Brain (tissue), 1 donor: ENCODE results near the genes RFTN2 and SPATS2L.

- RRBS = no CpG with 5 or more reads among the region's 7 CpGs
Measured at GRCh38 chr2:197207299-197208109, 103.1 kb downstream of the ANKRD44 start.

DNA sequence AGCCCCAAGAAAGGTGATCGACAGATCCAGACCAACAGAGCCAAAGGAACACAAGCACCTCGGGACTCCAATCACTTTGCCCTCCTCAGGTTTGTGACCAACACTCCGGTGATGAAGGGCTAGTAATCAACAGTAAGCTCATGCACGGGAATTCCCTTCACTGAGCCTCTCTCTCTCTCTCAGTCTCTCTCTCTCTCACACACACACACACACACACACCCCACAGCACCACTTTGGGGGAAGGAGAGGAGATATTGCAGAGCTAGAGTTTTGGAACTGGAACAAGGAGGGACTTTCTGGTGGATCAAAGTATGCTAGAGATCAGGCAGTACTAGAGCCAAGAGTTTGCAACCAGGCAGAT, 98.7 kb downstream of the ANKRD44 start:
- RRBS = no CpG with 5 or more reads among the region's 4 CpGs

GRCh38 chr2:197259519-197259761, 51.1 kb downstream of the ANKRD44 start:
- RRBS = no CpG with 5 or more reads among the region's 3 CpGs

DNA sequence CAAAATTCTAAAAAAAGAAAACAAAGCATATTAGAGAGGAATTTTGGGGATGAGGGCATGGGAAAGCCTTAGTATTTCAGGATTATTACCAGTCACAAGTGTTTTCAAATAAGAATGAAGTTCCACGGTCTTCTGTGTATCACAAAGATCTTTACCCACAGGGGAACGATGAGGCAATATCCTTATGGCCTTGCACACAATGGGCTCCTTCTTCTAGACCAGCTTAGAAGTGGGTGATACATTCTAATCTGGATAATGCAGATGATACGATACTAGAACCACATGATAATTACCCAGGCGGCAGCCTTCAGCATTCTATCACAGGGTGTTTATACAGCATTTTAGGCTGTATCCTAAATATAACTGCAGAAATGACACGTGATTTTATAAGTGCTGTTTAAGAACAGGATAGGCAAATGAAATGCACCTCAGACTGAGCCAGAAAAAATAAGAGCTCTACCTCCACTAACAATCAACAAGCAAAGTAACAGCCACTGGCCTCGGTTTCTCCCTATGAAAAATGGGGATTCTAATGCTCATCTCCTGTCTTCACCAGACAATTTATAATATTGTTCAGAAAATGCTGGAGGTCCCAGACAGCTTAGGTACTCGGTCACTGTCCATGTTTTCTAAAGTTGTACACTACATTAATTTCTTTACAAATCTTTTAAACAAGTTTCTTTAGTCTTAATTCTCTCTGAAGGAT, 16.9 kb downstream of the ANKRD44 start:
- RRBS = no CpG with 5 or more reads among the region's 7 CpGs

GRCh38 chr2:197401596-197402034, 33.2 kb downstream of the SF3B1 start:
- RRBS = no CpG with 5 or more reads among the region's 4 CpGs

- RRBS = no CpG with 5 or more reads among the region's 11 CpGs
Measured at GRCh38 chr2:197675116-197676266, at the start of gene RFTN2. Gene RFTN2 (minus strand): TSS chr2:197675587.

GRCh38 chr2:197785461-197785856, 340 bp upstream of the BOLL start:
- RRBS = 89% methylated on average over 4 of the region's 35 CpGs

DNA sequence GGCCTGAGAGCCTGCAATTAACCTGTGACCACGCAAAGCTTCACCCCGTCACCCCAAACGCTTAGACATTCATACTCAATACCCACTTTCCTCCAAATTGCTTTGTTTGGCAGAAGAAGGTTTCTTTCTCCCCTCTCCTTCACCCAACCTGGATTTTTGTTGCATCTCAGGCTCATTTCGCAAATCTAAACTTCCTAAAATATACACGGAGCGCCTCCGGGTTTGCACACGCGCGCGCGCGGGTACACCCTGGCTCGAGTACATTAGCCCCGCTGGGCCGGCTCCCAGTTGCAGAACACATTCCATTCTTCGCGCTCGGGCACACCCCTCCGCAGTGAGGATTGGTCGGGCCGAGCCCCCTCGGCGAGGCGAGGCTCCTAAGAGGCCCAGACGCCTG, 245 bp upstream of the PLCL1 start:
- RRBS = 1% methylated on average over 10 of the region's 26 CpGs

DNA sequence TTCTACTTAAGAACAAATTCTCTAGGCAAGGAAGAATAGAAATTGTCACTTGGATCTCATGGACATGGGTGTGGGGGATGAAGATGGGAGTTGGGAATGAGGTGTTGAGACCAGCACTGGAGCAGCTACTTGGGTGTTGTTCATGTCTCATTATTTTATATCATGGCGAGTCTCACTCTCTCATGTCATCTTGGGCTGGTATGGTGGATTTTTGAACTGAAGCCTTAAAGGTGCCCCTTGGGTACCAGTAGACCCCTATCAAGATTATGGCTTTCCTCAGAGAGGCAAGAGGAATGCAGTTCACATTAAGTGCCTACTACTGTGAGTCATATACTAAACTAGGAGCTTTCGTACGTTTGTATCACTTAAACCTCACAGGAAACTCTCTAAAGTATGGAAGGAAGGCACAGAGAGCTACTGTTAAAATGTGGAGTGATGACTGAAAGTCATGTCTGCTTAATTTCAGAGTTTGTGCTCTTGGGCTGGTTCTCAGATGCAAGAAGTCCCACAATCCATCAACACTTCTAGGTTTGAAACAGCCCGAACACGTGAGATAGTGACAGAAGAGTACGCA, 4.6 kb downstream of the PLCL1 start:
- RRBS = no CpG with 5 or more reads among the region's 6 CpGs

- RRBS = no CpG with 5 or more reads among the region's 8 CpGs
Measured at GRCh38 chr2:197891731-197892283, 87.4 kb downstream of the PLCL1 start.

DNA sequence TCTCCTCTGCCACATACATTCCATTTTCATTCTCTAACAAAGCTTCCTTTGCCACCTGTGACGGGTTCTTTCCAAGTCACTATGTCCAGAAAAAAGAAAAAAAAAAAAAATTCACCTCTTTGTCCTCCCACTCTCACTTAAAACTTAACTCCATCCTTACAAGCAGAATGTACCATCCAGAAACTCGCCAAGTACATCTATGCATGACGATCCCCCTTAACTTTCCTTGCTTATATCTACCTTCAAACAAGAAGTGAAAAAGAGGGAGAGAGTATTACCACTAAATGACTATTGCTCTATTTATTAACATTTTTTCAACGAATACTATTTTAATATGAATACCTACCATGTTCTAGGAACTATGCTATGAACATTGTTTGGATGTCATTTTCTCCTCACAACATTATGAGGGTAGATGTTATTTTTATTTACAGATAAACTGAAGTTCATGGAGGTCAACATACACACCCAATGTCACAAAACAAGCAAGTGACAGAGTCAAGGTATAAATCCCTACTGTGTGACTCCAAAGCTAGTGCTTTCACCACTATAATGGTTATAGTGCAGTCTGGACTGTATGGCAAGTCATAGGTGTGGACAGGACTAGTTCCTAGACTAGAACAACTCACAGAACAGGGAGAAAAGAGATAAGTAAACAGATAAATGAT, 46.5 kb downstream of the SATB2 start:
- RRBS = no CpG with 5 or more reads among the region's 4 CpGs

- RRBS = 25% methylated on average over 12 of the region's 40 CpGs
Measured at GRCh38 chr2:199469046-199469704, 11.4 kb upstream of the SATB2 start.

GRCh38 chr2:200305831-200306751, at the start of gene SPATS2L:
Gene SPATS2L (plus strand): TSS chr2:200306693.
- RRBS = 1% methylated on average over 11 of the region's 51 CpGs

DNA sequence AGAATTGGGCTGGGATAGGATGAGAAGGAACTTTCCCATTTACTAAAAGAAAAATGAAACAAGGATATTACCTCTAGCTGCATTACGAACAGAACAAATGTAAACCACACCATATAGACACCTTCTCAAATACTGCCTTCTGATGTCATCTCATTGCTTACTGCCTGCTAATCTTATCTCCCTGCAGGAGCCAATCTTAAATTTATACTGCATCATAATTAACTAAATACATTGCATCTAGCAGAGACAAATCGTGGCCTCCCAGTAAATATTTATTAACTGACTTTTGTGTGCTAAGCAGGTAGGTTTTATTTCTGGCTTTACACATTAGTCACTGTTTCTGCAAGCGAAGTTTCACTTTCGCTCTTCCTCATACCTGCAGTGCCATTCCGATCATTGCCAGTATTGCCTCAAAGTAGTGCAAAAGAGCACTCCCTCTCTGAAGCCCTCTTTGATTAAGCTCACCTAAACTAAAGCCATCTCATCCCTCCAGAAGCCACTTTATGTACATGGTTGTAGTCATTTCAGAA, 67.5 kb downstream of the SPATS2L start:
- RRBS = no CpG with 5 or more reads among the region's 5 CpGs

DNA sequence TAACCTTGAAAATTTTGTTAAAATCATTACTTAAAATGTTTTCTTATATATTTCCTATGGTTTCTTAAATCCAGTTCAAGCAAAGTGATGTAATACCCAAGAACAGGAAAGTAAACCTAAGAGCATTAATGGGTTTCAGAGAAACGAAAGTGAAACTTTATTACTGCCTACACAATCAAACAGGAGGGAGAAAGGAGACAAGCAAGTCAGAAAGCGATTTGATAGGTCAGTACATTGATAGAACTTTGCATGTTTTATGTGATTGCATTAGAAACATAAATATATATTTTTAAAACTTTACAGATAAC, 77.3 kb downstream of the SPATS2L start:
- RRBS = no CpG with 5 or more reads among the region's 2 CpGs

GRCh38 chr2:200509090-200509568, 739 bp downstream of the KCTD18 start:
- RRBS = no CpG with 5 or more reads among the region's 7 CpGs

- RRBS = no CpG with 5 or more reads among the region's 9 CpGs
Measured at GRCh38 chr2:200612272-200612797, 26.5 kb downstream of the AOX1 start.

DNA sequence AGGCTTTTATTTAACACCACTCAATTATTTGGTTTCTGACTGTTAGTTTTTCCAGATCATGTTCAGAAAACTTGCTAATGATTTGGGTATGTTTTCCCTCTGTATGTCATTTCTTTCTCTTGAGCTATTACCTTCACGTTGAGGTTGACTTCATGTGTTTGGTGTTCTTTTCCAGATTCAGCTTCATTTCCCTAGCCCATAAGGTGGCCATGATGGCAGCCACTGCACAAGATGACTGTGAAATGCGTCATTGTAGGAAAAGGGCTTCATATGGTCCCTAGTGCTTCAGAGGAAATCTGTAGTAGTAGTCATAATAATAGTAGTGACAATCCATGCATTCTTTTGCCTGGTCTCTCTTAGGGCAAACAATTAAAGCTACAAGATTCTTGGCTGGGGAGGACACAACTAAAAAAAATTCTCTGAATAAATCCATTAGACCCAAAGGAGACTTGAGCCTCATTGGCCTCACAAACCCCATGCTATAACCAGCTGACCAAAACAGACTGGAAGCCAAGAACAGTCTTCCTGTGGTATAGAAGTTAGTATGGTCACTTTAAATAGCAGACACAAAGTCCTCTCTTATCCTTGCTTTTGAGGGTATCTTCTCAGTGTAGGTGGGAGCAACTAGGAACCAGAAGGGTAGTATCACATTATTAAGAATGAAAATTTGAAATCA, 28.5 kb downstream of the AOX1 start:
- RRBS = no CpG with 5 or more reads among the region's 2 CpGs

DNA sequence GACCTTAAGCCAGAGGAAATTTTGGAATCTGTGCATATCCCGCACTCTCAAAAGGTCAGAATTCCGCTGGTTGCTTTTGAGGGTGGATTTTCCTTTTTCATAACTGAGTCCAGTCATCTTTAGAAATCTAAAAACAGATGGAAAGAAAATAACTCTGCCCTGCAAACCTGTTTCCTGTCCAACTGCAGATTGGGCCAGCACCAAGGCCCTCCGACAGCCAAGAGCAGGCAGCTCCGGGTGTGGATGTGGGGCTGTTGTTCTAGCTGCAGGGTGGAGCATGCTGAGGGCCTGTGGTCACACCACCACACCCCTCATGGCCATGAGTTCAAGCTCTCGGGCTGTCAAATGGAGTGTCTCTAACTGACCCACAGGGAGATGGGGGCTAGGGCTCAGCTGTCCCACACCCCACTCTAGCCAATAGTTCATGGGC, 69.3 kb upstream of the BZW1 start:
- RRBS = no CpG with 5 or more reads among the region's 5 CpGs

GRCh38 chr2:200786750-200787268, 24.9 kb upstream of the BZW1 start:
- RRBS = no CpG with 5 or more reads among the region's 3 CpGs